HT-29 (cell line): ENCODE results near the genes BHLHE23 and YTHDF1.

- RAMPAGE, long total RNA = no peak
Observed at GRCh38 chr20:62925348-62926365, 648 bp downstream of the DIDO1 start.

DNA sequence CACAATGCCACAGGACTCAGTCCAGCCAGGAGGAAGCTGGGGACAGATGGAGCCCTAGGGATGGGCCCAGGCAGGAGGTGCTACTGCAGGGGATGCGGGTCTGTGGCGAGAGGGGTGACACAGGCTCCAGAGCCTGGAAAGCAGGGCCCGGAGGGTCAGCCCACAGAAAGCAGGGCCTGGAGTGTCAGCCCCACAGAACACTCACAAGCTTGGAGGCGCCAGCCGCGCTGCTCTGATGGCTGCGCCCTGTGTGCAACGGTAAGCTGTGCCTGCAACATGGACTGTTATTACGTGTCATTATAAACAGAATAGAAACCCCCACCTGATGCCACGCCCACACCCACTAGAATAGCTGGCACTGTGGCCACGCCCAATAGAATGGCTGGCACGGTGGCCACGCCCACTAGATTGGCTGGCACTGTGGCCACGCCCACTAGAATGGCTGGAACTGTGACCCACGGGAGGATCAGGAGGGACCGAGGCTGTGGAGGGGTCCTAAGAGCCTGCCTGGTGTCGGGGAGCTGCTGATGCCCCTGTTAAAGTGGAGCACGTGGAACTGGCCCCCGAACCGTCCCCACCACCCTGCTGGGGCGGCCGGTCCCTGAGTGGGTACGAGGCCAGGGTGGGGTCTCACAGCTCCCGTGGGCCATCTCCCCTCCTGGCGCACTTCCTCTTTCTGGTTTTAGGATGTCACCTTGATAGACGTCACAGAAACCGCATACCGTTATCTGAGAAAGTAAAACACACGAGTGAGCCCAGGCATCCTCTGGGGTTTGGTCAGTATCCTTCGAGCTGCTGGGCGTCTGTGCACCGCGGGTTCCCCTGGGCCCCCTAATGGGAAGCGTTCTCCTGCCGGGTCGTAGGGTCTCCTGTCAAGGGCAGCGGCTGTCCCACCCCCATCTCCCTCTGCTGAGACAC lies 25.2 kb downstream of the SLC17A9 start:
- RAMPAGE, long total RNA = no peak

DNA sequence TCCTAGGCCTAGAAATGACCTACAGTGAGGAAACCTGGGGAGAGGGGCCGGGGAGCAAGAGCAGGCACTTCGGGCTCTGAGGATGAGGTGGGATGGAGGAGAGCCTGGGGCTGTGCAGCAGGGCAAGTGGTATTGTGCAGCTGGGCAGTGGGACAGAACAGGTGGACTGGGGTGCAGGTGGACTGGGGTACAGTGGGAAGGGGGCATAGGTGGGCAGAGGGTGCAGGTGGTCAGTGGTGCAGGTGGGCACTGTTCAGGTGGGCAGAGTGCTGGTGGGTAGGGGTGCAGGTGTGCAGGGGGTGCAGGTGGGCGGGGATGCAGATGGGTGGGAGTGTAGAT lies 20.6 kb downstream of the BHLHE23 start:
- RAMPAGE, long total RNA = no peak

- RAMPAGE, long total RNA = no peak
Observed at GRCh38 chr20:63006745-63007600, at the start of gene BHLHE23. Gene BHLHE23, minus strand, starts transcription at chr20:63006964.

GRCh38 chr20:63177754-63178007 lies 38.2 kb downstream of the YTHDF1 start:
- RAMPAGE, long total RNA = no peak

GRCh38 chr20:63194152-63194599 lies 21.8 kb downstream of the YTHDF1 start:
- RAMPAGE, long total RNA = no peak

DNA sequence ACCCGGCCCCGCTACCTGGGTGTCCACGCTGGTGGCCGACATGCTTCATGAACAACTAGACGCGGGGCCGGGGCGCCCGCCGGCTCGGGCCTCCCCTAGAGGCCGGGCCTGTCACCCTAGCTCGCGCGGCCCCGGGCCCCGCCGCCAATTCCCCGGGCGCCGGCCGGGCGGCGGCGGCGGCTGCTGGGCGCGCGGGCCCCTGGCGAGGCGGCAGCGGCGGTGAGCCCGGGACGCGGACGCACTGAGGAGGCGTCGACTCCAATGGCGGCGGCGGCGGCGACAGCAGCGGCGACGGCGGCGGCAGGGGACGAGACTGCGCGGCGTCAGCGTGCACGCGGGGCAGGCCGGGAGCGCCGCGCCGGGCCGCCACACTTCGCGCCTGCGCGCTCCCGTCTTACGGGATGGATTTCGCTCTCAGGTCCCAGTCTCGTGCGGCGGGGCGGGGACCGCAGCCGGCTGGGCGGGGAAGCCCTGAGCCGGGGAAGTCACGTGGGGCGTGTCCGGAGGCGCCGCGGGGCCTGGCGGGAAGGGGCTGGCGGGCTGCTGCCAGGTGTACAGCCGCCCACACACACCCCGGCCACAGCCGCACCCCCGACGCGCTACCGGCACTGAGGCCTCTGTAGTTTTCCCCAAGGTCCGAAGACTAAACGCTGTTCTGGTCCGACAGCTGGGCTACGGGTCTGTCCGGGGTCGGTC lies at the start of gene YTHDF1:
YTHDF1 (minus strand) TSS at position 281 of the 696 bp plus-strand sequence.
- RAMPAGE, long total RNA = no peak

- RAMPAGE, long total RNA = no peak
Observed at GRCh38 chr20:63520910-63521456, 418 bp downstream of the PPDPF start.

- RAMPAGE, long total RNA = no peak
Observed at GRCh38 chr20:63527171-63527409, 6.5 kb downstream of the PPDPF start.

DNA sequence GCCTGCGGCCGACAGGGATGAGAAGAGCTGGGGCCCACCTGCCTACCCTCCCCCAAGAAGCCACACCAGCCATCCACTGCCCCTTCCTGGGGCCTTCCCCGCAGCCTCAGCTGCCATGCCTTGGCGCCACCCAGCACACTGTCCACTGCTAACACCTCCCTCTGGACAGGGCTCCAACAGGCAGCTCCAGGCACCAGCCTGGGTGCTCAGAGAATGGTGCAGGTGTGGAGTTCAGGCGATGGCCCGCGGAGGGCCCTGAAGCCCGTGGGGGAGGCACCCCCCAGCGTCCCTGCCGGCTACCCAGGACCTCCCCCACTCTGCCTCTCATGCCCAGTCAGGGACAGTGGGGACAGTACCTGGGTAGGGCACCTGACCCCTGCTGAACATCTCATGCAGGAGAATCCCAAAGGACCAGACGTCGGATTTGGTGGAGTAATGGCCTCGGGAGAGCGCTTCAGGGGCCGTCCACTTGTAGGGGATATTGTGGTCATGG lies 7.4 kb downstream of the PTK6 start:
- RAMPAGE, long total RNA = no peak

DNA sequence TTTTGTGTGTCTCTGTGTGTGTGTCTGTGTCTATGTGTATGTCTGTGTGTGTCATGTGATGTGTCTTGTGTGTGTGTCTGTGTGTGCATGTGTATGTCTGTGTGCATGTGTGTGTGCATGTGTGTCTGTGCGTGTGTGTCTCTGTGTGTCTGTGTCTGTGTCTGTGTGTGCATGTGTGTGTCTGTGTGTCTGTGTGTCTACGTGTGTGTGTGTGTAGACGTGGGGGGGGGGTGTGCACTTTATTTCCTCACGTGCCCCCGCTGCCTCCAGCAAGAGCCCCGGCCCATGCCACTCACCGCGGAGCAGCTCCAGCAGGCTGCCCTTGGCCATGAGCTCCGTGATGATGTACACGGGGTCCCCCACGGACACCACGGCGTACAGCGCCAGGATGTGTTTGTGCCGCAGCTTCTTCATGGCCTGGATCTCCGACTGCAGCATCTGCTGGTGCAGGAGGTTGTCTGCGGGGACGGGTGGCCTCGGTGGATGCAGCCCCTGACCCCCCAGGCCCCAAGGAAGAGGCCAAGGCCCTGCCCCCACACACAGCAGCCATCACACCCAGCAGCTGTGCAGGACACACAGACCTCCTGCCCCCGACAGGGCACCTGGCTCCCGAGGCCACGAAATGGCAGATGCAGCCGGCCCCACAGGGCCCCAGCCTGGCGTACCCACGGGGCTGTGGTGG lies 4.8 kb downstream of the PTK6 start:
- RAMPAGE, long total RNA = no peak

DNA sequence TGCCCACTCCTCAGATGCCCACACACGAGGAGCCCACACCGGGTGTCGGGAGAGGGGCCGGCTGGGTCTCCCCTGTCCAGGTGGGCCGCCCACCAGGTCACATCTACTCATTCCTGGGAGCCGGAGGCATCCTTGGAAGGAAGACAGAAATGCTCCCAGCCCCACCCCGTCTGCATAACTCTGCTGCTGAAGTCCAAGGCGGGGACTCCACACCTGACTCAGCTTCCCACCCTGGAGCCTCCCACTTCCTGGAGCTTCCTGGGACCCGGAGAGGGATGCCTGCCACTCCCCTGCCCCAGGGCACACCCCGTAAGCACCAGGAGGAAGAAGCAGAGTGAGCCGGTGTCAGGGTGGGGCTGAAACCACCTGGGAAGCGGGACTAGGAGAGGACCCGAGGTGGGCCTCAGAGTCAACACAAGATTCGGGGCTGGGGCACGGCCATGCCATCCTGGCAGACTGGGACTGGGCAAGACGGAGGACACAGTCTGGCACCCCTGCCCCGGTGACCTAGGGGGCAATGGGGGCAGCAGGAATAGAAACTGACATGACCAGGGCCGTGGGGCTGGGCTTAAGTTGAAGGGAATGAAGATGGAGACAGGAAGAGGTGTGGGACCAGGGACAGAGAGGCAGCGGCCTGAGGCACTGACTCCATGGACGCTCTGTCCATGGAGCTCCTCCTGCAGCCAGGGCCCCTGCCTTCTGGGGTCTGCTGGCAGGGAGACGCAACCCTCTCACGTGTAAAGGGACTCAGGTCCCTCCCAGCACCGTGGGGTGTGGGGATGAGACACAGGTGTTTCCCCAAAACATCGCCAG lies 2.3 kb downstream of the SRMS start:
- RAMPAGE, long total RNA = no peak

DNA sequence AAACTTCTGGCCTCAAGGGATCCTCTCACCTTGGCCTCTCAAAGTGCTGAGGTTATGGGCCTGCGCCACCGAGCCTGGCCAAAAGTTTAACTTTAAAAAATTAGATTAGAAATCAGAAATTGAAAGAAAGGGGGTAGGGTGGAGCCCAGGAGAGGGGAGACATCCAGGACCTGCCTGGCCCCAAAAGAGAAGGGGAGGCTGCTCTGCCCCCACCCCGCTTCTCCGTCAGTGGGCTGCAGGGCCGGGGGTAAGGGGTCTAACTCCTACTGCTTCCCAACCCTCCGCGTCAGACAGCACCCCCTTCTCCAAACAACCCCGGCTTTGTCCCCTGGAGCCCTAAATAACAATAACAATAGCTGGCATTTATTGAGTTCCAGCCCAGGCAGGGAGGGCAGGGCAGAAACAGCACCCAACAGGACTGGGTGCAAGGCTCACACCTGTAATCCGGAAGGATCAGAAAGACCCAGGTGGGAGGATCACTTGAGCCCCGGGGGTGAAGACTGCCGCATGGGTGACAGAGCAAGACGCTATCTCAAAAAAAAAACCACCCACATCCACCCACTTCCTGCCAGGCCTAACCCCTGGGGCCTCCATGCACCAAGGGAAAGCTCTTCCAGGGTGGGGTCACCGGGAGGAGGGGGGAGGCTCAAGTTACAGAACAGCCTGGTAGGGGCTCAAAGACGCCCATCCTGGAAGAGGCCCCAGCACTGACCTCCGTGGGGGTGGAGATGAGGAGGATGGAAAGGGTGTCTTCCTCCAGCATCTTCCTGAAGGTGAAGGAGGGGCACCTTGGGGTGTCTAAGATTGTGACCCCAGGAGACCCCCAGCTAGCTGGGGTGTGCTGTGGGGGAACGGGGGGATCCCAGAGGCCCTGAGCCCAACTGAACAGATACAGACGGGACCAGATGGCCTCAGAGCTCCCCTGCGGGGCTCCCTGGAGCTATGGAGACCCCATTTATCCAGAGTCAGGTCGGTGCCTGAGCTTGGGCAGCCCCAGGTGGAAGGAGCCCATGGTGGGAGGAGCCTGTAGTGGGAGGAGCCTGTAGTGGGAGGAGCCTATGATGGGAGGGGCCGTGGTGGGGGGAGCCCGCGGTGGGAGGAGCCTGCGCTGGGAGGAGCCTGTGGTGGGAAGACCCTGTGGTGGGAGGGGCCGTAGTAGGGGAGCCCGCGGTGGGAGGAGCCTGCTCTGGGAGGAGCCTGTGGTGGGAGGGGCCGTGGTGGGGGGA lies 1.2 kb upstream of the FNDC11 start:
- RAMPAGE, long total RNA = no peak

DNA sequence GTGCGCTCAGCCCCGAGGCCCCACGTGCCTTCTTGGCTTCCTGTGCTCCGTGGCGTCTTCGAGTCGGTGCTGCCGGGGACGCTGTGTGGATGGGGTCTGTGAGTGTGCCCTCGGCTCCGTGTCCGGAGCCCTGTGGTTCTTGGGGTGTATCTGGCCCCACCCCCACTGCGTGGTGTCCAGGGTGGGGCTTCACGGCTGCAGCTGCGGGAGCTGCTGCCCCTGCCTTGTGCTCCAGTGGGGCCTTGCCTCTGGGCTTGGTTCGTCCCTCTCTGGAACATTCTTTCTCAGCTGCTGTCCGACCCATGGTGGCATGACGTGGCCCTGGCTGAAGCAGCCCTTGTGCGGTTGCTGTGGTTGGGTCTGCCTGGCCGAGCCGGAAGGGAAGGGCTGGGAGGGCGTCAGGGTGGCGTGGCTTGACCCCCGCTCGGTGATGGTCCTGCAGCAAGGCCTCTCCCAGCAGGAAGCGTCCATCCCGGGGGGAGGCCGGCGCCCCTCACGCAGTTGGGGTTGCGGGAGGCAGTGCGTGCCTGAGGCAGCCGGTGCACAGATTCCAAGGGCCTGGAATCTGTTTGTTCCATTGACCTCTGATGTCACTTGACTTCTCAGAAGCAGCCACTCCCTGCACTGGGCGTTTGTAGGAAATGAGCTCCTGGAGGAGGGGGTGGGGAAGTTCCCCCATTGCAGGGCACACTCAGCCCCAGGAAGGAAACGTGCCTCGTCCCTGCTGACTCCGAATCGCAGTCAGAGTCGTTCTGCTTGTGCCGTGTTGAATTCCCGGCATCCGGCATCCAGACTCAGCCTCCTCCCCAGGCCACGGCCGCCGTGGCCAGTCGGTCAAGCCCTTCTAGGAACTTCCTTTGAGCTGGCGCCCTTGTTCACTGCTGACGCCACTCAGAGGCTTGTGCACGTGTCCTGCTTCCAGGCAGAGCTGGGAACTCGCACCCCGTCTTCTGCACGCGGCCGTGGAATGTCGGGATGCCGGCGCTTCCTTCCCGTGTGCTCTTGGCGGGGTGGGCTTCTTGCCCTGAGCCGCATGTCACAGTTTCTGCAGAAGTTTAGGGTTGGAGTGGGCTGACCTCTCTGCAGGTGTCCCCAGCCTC lies 9.8 kb upstream of the TNFRSF6B start:
- RAMPAGE, long total RNA = no peak

DNA sequence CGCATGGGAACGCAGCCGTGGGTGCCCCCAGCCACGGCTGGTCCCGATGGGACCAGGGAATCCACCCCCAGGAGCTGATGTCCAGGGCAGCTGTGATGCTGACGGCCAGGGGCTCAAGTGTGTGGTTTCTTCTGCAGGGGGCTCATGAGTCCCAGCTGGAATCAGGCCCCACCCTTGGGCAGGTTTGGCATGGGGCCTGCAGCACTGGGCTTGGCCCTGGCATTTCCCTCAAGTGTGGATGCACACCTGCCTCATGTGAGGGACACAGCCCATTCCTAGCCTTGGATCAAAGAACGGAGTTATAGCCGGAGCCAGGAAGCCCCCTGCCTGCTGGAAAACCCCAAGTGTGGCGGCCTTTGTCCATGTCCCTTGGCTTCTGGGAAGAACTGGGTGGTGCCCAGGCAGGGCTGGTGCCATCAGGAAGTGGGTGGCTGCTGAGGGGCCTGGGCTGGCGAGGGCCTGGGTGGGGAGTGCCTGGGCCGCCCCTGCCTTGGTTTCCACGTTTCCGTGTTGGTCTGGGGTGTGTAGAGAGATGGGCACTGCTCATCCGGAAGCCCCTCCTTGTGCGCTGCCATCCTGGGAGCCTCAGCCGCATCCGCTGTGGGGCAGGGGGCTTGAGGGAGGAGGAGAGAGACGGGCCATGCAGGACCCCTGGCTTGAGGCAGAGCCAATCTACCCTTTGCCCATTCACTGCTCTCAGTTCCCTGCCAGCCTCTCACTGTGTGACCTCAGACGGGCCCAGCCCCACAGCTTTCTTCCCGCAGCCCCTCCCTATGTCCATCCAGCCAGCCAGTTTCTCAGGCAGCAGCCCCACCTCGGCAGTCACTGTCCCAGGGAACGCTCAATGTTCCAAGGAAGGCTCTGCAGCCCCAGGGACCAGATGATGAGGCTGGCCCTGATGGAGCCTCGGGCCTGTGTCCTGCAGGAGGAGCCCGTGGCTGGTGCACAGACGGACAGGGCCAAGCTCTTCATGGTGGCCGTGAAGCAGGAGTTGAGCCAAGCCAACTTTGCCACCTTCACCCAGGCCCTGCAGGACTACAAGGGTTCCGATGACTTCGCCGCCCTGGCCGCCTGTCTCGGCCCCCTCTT lies 4.2 kb upstream of the TNFRSF6B start:
- RAMPAGE, long total RNA = no peak

DNA sequence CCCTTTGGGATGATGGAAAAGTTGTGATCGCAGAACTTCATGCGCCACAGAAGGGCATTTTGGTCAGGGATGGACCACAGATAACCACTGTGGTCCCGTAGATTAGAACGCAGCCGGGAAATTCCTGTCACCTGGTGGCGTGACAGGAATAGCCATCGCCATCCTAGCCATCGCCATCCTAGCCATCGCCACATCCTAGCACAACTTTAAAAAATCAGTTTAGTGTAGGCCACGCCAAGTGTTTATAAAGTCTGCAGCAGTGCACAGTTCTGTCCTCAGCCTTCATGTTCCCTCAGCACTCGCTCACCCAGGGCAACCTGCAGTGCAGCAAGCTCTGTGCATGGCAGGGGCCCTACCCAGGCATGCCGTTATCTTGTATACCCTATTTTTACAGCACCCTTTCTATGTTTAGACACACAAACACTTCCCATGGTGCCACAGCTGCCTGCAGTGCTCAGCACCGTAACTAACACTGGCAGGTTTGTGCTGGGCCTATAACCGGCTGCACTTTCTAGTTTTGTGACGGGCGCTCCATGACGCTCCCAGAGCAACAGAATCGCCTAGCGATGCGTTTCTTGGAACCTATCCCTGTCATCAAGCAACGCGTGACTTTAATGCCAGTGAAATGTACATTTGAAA lies 43.8 kb downstream of the ZBTB46 start:
- RAMPAGE, long total RNA = no peak

GRCh38 chr20:63834670-63835630 lies 3.9 kb upstream of the ZBTB46 start:
- RAMPAGE, long total RNA = no peak

DNA sequence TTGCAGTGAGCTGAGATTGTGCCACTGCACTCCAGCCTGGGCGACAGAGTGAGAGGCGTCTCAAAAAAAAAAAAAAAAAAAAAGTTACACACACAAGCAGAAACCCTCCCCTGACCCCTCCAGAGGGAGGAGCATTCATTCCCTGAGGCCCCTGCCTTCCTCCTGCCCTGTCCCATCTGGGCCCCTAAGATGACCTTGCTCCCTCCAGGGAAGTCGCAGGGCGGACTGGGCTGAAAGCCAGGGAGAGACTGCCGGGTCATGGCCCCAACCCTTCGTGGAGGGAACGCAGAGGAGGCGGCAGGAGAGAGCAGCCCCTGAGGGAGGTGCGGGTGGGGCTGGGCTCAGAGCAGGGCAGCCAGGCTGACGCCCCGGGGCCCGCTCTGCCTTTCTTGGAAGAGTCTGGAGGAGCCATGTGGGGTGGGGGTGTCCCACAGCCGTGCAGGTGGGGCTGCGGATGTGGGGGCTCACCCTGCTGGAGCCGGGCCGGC lies 15.0 kb upstream of the ZBTB46 start:
- RAMPAGE, long total RNA = no peak

- RAMPAGE, long total RNA = no peak
Observed at GRCh38 chr20:63848577-63848886, 12.8 kb upstream of the ABHD16B start.

- RAMPAGE, long total RNA = no peak
Observed at GRCh38 chr20:63853863-63854732, 7.2 kb upstream of the ABHD16B start.